CD14-positive monocyte (primary cell): ENCODE results near the genes IFNL2, SAMD4B, EID2B, LGALS16, PSMC4 and TTC9B.

DNA sequence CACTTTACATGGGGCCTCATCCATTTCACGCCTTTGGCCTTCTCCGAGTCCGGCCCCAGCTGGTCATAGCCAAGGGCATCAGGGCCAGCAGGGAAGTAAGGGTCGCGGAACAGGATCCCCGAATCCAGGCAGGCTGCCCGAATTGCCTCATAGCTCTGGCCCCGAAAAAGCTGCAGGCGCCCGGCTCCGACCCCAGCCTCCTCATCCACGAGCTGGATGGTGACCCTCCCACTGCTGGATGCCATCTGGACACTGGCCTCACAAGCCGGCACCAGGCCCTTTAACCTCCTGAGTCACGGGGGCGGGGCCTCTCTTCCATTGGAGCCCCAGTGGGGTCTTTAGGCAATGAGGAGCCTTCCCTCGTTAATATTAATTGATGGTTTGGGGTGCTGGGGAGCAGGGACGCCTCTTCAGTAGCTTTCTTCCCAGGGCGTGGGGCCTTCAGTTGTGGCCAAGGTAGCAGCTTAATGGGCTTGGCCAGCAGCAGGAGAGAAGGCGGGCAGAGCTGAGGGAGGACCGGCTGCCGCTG, 289 bp downstream of the CAPN12 start:
- CAGE, long polyA plus RNA = no peak

- CAGE, long polyA plus RNA = no peak
Measured at GRCh38 chr19:38752691-38753669, 8.7 kb upstream of the CAPN12 start.

DNA sequence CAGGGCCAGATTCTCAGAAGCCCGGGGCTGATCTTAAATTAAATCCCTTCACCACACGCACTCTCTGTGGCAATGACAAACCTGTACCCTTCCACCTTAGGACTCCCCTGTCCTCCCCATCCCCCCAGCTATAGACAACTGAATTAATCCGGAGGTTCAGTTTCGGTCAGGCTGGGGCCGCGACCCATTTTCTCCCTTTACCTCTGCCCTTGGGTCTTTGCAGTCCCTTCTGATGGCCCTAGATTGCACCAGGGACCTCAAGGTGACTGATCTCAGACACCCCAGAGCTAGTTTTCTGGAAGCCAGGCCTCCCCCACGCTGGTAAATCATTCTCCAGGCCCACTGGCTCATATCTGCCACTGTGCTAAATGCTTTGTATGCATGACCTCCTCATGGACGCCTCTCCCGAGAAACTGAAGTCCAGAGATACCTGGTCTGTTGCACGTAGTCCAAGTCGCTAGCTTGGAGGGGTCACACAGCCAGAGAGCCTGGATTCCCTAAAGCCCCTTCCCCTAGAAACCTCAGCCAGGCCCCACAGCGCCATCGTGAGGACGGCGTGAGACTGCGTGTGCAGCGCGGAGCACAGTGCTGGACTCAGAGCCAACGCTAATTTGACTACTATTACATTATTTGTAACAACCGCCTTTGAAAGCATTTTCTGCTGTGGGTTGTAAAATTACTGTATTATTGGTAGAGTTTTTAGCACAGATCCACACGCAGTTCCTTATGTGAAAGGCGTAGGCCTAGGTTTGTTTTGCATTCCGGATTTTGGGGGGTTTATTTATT, 872 bp upstream of the FBXO17 start:
- CAGE, long polyA plus RNA = no peak

DNA sequence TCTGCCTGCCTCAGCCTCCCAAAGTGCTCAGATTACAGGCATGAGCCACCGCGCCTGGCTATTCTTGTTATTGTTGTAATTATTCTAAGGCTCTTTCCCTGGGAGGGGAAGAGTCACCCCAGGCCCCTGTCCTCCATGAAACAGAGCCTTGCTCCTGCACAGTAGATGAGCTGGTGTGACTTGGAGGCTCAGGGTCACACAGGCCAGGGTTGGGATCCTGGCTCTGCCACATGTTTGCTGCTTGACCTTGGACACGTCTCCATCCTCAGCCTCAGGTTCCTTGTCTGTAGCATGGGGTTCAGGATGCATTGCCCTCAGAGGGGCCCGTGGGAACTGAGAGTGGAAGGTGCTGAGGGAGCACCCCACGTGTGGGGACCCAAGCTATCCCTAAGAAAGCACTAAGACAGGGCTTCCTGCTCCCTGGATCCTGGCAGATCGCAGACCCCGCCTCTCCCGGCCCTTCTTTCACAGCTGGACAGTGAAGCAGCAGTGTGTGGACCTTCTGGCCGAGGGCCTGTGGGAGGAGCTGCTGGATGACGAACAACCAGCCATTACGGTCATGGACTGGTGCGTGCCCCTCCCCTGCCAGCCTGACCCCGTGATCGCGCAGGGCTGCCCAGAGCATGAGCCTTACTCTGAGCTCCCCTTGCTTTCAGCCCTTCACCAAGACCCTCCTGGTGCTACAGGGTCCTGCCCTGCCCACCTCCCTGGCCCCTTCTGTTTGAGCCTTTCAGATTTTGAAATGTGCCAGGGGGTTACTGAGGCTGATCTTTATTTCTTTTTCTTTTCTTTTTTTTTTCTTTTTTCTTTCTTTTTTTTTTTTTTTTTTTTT, 2.2 kb downstream of the NCCRP1 start:
- CAGE, long polyA plus RNA = no peak

DNA sequence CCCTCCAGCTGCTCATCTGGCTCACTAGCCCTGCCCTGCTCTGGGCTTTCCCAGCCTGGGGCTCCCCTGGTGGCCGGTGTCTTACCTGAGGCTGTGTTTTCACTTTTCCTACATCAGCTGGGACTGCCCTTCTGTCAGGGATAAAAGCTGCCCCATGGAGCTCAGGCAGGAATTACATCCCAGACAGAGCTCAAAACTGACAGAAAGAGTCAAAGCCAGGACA, at the start of gene IFNL2:
Gene IFNL2, plus strand, starts transcription at position 168 of the 223 bp plus-strand sequence.
- CAGE, long polyA plus RNA = no peak

DNA sequence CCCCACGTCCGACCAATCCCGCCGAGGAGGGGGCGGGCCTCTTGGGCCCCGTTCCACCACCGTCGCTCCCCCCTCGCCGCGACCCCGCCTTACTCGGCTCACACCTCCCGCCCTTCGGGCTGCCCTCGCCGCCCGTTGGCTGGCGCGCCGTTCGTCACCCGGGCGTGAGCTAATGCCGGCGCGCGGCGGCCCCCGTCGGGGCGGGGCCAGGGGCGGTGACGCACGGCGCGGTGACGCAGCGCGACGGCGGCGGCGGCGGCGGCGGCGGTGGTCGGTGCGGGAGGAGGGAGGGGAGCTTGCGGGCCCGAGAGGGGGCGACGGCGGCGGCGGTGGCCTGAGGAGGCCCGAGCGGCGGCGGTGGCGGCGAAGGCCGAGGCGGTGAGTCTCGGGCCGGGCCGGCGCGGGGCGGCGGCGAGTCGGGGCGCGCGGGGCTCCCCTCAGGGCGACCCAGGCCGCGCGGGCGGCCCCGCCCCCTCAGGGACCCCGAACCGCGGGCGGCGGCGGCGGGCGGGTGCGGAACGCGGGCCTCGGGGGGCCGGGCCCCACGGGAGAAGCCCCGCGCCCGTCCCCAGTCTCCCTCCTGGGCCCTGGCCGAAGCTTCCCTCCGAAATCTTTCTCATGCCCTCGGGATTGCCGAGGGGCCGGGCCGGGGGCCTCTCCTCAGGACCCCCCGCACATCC, at the start of gene SAMD4B:
Gene SAMD4B, plus strand, starts transcription at position 223 of the 680 bp plus-strand sequence.
- CAGE, long polyA plus RNA = no peak

DNA sequence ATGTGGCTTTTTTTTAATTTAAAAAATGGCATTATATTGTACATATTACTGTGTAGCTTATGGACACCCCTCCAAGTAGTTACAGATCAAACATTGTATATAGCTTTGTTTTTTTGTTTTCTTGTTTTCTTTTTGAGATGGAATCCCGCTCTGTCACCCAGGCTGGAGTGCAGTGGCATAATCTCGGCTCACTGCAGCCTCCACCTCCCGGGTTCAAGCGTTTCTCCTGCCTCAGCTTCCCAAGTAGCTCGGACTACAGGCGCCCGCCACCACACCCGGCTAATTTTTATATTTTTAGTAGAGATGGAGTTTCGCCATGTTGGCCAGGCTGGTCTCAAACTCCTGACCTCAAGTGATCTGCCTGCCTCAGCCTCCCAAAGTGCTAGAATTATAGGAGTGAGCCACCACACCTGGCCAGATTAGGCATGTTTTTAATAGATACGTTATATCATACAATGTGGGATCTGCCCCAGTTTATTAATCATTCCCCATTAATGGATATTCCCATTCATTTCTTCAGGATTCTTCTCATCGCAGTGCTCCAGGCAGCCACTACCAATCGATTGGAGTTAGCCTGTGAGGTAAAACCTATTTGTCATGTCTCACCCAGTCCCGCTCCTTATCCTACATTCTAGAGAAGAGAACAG, 11.4 kb downstream of the SAMD4B start:
- CAGE, long polyA plus RNA = no peak

DNA sequence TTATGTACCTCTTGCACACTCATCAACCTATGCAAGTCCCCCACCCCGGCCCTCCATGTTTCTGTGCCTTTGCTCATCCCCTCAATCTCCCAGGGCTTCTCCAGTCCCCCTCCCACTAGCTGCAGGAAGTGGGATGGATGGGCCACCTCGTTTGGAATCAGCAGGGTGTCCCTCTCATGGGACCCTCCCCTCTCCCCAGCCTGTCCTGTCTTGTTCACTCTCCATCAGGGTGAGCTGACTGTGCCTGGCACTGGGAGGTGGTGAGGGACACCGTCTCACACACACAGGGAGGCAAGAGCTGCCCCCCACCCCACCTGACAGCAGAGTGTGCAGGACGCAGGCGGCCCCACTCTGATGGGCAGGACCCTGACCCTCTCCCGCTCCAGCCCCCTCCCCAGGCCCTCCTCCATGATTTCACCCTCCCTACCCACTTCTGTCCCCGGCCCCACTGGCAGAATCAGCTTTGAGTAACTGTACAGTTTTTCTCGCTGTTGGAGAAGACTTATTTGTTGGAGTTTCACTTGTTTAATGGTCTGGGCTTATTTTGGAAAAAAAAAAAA, 5.7 kb downstream of the PAF1 start:
- CAGE, long polyA plus RNA = no peak

GRCh38 chr19:39413025-39413932, 810 bp downstream of the PLEKHG2 start:
- CAGE, long polyA plus RNA = no peak

GRCh38 chr19:39415402-39415878, 3.0 kb downstream of the PLEKHG2 start:
- CAGE, long polyA plus RNA = no peak

DNA sequence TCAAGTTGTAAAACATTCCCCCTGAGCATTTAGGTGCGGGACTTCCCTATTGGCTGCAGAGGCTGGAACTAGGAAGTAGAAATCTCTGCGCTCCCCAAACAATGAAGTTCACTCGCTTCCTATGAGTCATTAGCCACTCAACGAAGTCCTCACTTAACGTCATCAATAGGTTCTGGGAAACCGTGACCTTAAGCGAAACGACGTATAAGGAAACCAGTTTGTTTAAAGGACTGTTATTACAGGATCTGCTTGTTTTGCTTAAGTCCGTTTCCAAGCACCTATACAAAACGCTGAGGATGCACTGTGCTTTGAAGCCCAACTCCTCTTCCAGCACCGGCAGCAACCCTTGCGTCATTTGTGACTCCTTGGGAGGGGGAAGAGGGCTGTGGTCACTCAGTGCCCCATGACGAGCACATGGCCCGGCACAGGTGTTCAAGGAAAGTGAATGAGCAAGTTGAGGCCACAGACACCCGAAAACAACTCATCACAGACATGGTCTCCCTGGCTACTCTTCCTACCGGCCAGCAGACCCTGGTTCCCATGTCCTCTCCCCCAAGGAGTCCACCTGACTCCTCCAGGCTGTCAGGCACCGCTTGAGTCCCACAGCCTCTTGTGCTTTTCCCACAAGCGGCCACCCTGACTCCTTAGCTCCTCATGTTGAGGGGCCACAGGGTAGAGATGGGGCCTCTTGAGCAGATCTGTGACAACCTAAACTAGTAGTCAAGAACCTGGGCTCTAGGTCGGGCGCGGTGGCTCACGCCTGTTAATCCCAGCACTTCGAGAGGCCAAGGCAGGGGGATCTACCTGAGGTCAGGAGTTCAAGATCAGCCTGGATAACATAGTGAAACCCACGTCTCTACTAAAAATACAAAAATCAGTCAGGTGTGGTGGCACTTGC, 4.8 kb downstream of the RPS16 start:
- CAGE, long polyA plus RNA = no peak

DNA sequence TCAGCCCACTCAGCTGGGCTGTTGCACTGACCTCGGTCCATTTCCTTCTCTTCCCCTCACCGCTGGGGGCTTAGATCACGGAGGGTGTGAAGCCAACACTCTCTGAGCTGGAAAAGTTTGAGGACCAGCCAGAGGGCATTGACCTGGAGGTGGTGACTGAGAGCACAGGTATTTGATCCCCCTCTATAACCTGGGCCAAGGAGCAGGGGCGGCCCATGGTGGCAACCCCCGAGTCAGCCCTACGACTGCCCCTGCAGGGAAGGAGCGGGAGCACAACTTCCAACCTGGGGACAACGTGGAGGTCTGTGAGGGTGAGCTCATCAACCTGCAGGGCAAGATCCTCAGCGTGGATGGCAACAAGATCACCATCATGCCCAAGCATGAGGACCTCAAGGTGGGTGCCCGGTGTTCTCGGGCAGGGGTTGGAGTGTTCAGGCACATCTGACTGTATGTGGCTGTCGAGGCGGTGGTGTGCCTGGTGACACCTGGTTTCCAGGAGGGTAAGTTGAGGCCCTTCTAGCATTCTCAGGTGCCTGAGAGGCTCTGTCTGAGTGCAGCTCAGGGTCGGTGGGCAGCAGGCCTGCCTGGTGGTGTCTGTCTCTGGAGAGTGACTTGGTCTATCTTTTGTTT, 11.5 kb upstream of the TIMM50 start:
- CAGE, long polyA plus RNA = no peak

GRCh38 chr19:39479357-39480176, 1.1 kb upstream of the TIMM50 start:
- CAGE, long polyA plus RNA = no peak

- CAGE, long polyA plus RNA = start-site peak on the minus strand at chr19:39532808-39532831, 24 and 54 reads in 2 replicates
Measured at GRCh38 chr19:39532092-39533350, at the start of gene EID2B. Gene EID2B, minus strand, starts transcription at chr19:39532852.

DNA sequence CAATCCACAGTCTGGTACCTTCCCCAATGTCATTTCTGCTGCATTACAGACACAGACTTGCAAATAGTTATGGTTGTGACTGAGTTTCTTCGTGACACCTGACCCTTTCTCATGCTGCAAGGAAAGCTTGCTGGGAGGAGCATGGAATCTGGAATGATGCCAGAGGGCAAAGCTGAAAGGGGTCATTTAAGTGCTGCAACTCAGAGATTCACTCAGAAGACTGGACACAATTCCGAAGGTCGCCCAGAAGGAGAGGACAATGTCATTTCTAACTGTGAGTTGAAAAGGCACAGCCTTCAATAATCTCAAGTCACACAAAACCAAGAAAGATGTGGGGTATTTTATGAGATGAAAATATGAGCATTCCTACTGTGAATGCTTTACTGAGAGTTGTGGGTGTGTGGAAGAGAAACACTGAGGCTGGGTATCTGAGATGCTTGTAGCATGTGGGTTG, at the start of gene LGALS16:
Gene LGALS16, plus strand, starts transcription at position 211 of the 454 bp plus-strand sequence.
- CAGE, long polyA plus RNA = no peak

- CAGE, long polyA plus RNA = start-site peak on the plus strand at chr19:39971179-39971202, 249 and 340 reads in 2 replicates
Measured at GRCh38 chr19:39970299-39971307, at the start of gene PSMC4. Gene PSMC4, plus strand, starts transcription at chr19:39971165.

- CAGE, long polyA plus RNA = no peak
Measured at GRCh38 chr19:39997191-39997609, 340 bp downstream of the ZNF546 start.

GRCh38 chr19:40212693-40213067, 5.5 kb downstream of the TTC9B start:
- CAGE, long polyA plus RNA = no peak

- CAGE, long polyA plus RNA = no peak
Measured at GRCh38 chr19:40217935-40218230, 301 bp downstream of the TTC9B start.

DNA sequence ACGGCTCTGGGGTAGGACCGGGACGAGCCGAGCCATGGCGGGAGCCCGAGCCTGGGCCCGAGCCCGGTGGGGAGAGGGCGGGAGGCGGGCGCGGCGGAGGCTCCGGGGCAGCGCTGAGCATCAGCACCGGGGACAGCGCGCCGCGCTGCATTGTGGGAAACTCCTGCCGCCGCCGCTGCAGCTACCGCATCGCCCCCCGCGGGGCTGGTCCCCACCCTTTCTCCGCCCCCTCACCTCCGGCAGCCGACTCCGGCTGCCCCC, at the start of gene TTC9B:
Gene TTC9B, minus strand, starts transcription at position 154 of the 261 bp plus-strand sequence.
- CAGE, long polyA plus RNA = no peak